Cardiac septum (tissue), 1 donor: ENCODE measurements around a stretch of chr11.

GRCh38 chr11:116999523-117000019 lies 98.7 kb downstream of the SIK3 start:
- PRO-cap: no peak

GRCh38 chr11:117206064-117206559 lies 6.9 kb downstream of the TAGLN start:
- PRO-cap: no peak

DNA sequence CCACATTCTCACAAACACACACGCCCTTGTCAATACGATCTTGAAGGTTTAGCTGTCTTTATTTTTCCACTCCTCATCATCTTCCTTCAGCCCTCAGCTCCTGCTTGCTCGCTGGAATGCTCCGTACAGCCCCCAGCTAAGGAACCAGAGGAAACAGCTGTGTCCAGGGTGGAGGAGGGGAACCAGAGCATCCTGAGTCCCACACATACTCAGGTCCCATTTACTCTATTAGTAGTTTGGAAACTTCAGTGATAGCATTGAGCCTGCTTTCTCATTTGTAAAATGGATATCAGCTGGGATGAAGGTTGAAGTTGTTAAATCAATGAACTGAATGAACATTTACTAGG lies 13.3 kb downstream of the PCSK7 start:
- PRO-cap: bidirectional peak, plus-strand start at position 79 of the sequence, minus-strand start outside the sequence

DNA sequence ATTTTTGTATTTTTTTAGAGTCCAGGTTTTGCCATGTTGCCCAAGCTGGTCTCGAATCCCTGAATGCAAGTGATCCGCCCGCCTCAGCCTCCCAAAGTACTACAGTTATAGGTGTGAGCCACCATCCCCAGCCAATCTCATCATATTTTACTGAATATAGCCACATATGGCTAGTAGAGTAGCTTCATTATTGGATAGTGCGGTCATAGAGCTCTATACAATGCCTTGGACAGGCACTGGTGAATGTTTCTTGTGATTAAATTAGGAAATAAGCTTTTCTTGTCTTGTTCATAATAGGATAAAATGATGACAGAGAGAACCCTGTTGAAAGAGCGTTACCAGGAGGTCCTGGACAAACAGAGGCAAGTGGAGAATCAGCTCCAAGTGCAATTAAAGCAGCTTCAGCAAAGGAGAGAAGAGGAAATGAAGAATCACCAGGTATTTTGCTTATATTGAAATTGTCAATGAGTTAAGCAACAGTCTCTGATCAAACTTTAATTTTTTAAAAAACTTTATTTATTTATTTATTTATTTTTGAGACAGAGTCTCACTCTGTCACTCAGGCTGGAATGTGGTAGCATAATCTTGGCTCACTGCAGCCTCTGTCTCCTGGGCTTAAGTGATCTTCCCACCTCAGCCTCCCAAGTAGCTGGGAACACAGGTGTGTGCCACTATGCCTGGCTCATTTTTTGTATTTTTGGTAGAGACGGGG lies 11.8 kb downstream of the RNF214 start:
- PRO-cap: no peak

DNA sequence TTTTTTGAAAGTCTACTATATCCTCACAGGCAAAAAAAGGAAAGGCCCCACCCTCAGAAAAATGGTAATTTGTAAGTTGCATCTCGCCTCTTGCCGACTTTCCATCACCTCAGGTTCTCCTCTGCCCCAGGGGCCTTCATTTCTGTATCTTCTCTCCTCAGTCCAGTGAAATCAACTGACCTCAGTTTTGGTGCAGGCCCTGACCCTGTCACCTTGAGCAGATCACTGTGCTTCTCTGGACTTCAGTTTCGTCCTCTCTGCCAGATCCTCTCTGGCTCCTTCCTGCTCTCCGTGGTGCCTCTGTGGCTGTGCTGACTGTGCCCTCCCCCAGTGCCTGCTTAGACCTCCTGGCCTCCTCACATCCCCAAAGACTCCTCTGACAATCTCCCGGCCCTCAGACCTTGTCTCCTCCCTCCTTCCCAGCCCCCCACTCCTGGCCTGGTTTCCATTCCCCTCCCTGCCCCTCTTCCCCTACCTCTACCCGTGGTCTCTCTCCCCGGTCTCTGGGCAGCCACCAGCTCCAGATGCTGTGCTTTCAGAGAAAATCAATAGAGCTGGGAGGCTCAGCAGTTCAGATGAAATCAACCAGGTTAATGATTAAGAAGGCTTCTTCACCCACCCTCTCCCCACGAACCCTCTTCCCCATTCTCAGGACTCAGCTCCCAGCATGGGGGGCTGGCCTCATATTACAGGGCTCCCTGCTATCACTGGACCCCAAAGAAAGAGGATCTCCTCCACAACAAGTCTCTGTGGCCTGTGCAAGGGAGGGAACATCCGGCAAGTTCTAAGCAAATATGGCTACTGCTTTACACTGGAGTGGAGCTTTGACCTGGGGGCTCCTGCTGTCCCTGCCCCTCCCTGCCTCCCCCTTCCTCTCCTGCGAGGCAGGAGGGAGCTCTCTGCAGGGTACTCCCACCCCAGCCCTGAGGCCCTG lies 16.6 kb downstream of the BACE1 start:
- PRO-cap: no peak

DNA sequence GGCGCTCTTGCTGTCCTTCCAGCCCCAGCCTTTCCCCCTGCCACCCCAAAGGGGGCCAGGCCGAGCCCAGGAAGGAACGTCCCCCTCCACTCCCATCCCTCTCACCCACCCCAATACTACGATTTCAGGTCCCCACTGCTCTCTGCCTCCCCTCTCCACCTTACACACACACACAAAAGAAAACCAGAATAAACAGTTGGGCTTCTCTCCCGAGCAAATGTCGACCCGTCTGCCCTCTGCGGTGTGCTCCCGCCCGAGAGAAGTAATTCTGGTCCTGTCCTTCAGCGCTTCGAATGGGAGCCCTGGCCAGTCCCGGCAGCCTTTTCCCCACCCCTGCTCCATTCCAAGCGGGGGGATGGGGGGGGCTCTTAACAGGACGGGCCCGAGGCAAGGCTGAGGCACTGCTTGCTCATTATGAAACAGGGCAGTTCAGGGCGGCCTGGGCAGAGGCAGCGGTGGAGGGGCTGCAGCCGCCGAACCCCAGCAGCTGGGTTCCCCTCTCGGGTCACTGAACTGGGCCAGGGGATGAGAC lies 15.9 kb downstream of the BACE1 start:
- PRO-cap: no peak

GRCh38 chr11:117313016-117313555 lies 3.0 kb downstream of the BACE1 start:
- PRO-cap: no peak

DNA sequence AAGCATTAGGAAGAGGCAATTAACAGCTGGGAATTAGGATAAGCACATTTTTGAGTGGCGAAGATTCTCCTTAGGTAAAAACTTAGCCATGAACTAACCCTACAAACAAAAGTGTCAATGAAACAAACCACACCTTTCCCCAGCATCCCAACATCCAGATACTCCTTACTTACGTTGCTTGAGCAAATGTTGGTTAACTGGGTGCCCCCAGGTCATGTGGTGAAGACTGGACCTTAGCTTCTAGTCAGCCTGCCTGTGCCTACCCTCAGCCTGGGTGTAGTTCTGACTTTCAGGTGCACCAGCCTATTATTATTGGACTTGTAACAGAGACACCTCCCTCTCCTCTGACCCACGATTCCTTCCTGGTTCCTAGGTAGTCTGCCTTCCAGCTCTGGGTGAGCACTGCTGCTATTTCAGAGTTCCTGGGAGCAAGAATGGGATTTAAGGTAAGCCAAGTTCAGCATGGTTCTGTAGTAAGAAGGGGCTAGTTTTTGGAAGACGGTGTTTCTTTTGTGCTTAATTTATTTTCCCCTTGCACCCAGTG lies 138.3 kb downstream of the DSCAML1 start:
- PRO-cap: no peak

DNA sequence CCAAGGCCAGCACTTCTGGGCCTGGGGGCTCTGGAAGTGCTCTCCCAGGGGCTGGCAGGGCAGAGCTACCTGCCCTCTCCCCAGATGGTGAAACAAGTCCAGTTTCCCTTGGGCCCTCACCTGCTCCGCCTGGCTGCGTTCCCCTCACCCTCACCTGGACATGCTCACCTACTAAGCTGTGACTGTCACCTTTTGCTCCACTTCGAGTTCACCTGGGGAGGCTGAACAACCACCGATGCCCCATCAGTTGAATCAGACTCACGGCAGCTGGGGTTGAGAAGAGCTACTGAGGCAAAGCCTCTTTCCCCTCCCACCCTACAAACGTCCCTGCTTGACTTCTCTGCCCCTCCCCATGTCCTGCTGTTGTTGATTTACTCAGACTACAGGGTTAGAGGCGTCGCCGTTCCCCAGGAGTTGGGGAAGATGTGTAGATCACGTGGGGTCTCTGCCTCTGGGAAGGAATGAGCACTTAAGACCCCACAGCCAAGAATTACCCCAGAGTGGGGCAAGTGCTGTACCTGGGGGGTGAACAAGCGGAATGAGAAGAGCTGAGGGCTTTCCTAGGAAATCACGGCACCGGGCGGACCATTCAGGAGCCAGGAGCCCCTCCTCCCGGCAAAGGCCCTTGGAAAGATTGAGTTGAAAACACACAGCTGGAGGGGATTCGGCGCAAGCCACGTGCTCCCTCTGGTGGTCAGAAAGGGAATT lies 7.2 kb downstream of the FXYD2 start:
- PRO-cap: no peak

- PRO-cap: no peak
Observed at GRCh38 chr11:117930617-117931202, 1.5 kb upstream of the TMPRSS13 start.

DNA sequence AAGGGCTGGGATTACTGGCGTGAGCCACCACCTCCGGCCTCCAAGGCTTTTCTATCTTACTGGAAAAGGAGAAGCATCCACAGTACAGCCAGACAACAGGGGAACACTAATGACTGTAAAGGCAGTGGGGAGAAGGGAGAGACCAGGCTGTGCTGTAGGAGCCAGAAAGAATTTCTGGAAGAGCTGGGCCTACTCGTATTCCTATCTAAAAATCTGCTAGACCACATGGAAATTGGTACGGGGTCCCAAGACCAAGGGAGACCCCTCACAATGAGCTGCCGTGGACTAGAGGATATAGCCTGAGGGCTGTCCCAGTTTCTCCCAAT lies 2.8 kb downstream of the IL10RA start:
- PRO-cap: no peak

DNA sequence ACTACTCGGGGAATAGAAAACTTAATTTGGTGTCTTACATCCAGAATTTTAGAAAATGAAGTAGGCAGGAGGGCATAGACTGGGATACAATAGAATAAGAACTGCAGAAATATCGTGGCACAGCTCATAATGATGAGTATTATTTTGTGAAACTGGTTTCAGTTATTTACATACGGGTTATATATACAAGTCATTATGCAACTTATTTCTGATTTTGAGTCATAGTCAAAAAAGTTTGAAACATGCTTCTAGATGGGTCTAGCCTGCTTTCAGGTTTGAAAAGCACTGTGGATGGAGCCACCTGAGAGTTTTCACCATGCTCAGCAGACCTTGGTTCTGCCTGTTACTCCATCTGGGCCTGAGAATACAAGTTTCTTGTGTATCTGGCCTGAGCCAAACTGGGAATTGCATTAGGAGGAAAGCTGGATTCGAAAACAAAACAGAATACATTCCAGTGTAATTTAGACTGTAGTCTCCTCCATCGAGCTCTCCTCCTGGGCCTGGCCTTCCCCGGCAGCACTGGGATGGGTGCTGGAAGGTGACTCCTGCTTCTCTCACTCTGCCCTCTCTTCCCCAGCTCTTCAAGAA lies 12.0 kb downstream of the IL10RA start:
- PRO-cap: no peak

DNA sequence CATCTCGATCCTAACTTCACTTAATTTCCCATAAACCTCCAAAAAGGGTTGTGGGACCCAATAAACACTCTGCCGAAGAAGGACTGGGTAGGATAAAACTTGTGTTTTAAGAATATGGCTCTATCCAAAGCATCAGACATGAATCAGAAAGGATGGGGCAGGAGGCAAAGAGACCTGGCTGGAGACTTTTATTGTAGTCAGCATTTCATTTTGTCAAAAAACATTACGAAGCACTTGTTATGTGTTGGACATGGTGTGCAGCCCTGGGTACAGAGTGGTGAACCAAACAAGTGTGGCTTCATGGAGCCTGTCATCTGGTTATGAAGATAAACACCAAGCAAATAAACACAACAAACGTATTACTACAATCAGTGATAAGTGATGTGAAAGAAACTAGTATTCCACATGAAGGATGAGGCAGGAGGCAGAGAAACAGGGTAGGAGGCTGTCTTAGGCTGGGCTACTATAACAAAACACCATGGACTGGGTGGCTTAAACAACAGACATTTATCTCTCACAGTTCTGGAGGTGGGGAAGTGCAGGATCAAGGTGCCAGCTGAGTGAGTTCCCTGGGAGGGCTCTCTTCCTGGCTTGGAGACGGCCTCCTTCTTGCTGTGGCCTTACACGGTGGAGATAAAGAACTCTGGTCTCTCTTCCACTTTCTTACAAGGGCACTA lies 17.4 kb downstream of the IL10RA start:
- PRO-cap: no peak

DNA sequence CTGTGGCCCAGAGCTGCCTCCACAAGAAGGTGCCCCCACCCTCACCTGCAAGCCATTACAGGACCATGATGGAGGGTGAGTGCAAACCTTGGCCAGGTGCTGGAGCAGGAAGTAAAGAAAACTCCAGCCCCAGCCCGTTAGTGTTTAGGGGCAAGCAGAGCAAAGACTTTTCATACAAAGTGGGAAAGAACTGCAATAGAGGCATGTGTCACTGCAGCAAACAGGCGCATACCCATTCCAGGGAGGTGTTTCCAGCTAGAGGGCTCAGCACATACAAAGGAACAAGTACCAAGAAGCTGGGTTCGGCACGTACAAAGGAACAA lies 26.2 kb downstream of the SCN4B start:
- PRO-cap: no peak

DNA sequence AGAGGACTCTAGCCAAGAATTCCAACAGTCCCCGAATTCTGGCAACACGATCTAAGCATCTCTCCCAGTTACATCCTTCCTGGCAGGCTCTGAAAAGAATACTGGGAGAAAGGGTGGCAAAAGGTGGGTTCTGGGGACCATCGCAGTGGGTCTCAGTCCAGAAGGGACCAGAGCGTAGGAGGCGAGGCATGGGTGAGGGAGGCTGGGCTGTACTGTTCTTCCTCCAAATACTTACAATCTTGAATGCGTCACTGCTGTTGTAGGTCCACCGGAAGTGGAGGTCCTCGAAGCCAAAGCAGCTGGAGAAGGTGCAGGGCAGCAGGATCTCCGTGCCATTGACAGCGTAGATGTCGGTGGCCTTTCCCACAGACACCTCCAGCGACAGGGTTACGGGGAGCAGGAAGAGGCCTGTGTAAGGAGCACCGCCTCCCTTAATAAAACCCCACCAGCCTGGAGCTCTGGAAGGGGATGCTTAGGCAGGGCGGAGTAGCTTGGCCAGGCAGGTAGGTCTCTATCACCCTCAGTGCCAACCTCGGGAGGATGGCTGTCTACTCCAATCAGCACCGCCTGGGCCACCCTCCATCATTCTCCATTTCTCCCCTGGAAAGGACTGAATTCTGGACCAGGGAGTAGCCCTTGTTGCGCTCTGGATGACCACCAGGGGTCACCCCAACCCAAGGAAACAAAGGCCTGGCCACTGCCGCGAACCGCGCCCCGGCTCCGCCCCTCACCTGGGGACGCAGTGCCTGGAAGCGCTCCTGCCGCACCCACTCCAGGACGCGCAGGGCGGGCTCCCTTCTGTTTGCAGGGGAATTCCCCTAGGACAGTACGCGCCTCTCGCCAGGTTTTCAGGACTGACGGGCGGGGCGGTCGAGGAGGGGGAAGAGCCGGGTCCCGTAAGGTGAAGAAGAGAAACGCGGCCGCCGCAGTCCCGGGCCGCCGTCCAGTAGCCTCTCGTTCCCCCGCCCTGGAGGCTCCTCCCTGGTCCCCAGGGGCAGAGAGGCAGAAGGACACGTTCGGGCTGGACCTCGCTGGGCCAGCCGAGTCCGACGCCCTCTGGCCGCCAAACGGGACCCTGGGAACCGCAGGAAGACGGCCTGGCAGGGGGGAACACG lies 7.4 kb downstream of the SCN4B start:
- PRO-cap: unidirectional peak, plus-strand start at position 775 of the sequence; unidirectional peak, plus-strand start at position 843 of the sequence; bidirectional peak, plus-strand start at position 1,005 of the sequence, minus-strand start at position 945 of the sequence

- PRO-cap: no peak
Observed at GRCh38 chr11:118227835-118228534, 3.2 kb upstream of the JAML start.

DNA sequence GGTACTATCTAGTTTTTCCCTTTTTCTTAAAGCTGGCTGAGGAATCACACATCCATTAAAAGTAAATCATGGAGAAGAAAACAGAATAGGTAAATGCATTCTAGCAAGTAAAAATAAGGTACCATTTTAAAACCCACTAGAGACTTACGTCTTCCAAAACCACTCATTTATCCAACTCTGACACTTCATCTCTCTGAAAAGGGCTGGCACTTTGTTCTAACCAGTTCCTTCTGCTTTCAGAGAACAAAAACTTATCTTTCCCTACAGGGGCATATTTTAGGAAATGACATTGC lies 11.3 kb downstream of the MPZL3 start:
- PRO-cap: no peak

- PRO-cap: no peak
Observed at GRCh38 chr11:118246197-118246760, 5.9 kb downstream of the MPZL3 start.

DNA sequence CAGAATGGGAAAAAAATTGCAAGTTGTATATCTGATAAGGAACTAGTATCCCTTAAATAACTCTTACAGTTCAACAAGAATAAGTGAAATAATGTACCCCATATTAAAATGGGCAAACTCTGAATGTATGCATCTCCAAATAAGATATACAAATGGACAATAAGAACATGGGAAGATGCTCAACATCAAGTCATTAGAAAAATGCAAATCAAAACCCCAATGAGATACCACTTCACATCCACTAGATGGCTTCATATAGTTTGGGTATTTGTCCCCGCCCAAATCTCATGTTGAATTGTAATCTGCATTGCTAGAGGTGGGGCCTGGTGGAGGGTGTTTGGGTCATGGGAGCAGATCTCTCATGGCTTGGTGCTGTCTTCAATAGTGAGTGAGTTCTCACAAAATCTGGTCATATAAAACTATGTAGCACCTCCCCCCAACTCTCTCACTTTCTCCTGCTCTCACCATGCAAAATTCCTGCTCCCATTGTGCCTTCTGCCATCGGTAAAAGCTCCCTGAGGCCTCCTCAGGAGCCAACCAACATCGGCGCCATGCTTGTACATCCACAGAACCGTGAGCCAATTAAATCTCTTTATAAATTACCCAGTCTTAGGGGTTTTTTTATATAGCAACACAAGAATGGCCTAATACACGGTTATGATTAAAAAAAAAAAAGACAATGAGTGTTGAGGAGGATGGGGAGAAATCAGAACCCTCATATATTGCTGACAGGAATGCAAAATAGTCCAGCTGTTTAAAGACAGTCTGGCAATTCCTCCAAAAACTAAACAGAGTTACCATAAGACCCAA lies 5.5 kb downstream of the MPZL2 start:
- PRO-cap: no peak

GRCh38 chr11:118263562-118263968 lies 532 bp downstream of the MPZL2 start:
- PRO-cap: no peak